Cardiac septum (tissue), 1 donor: ENCODE data around the gene ATG2A.

DNA sequence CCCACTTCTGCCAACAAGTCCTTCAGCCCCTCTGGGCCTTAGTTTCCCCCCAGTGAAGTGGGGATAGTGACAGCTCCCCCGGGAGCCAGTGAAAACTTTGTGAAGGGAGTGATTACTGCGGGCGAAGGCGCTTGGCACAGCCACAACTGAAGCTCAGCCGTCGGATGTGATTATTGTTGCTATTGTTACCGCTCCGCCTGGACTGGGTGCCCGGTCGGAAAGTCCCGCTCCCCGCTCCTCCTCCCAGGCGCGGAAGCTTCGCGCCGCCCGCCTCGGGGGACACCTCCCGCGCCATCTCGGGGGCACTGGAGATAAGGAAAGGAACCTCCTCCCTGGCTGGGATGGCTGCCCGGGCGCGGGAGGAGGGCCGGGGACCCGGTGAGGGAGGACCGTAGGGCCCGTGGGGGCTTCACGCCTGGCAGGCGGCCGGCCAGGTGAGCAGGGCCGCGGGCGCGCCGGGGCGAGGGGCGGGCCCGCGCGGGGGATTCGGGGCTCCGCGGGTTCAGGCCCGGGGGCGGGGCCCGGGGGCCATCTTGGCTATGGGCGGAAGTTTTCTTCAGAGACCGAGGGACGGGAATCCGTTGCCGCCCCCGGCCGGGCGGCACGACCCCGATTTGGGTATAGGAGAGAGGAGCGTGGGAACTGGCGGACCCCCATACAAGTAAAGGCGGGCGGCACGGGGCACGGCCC, 556 bp upstream of the GPR137 start:
- PRO-cap: bidirectional peak, plus-strand start at position 632 of the sequence, minus-strand start at position 469 of the sequence

DNA sequence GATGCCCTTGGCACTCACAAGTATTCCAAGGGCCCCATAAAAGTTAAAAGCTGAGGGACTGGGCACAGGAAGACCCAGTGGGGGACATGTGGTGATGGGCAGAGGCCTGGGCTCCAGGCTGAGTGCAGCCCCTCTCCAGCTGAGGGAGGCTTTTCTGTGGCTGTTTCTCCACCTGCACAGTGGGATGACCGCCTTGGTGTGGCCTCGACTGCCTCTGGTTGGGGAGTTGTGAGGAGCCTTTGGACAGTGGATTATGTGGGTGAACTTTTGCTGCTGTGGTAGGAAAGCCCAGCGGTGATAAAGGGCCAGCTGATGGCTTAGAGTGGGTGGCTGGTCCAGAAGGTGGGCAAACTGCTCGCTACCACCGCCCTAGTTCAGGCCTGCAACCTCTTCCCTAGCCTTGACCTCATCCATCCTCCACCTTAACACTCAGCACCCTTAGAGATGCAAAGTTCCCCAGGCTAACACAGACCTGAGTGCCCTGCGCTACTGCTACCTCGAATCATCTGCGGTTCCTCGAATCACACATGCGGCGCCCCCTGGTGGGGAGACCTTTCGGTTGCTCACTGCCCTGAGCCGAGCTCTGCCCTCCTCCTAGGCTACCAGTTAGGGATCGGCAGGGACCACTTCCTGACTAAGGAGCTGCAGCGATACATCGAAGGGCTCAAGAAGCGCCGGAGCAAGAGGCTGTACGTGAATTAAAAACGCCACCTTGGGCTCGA, 1.2 kb upstream of the ESRRA start:
- PRO-cap: unidirectional peak, plus-strand start at position 605 of the sequence

GRCh38 chr11:64315560-64316408, 1.6 kb downstream of the TRMT112 start:
- PRO-cap: no peak

DNA sequence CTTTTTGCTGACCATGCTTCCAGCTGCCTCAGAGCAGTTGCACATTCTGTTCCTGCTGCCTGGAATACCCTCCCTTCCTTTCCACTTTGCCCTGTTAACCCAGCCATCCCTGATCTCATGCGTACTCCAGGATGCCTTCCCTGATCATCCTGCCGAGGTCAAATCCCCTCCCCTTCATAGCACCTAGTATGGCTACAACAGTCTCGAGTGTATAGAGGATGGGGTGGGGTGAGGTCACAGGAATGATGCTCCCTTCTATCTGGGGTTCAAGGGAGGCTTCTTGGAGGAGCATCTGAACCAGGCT, 570 bp upstream of the CCDC88B start:
- PRO-cap: no peak

- PRO-cap: no peak
Observed at GRCh38 chr11:64352946-64353685, 5.8 kb upstream of the RPS6KA4 start.

- PRO-cap: bidirectional peak, plus-strand start at chr11:64744929, minus-strand start at chr11:64744842; bidirectional peak, plus-strand start at chr11:64745342, minus-strand start at chr11:64744962
Observed at GRCh38 chr11:64744676-64745695, 1.0 kb upstream of the RASGRP2 start.

DNA sequence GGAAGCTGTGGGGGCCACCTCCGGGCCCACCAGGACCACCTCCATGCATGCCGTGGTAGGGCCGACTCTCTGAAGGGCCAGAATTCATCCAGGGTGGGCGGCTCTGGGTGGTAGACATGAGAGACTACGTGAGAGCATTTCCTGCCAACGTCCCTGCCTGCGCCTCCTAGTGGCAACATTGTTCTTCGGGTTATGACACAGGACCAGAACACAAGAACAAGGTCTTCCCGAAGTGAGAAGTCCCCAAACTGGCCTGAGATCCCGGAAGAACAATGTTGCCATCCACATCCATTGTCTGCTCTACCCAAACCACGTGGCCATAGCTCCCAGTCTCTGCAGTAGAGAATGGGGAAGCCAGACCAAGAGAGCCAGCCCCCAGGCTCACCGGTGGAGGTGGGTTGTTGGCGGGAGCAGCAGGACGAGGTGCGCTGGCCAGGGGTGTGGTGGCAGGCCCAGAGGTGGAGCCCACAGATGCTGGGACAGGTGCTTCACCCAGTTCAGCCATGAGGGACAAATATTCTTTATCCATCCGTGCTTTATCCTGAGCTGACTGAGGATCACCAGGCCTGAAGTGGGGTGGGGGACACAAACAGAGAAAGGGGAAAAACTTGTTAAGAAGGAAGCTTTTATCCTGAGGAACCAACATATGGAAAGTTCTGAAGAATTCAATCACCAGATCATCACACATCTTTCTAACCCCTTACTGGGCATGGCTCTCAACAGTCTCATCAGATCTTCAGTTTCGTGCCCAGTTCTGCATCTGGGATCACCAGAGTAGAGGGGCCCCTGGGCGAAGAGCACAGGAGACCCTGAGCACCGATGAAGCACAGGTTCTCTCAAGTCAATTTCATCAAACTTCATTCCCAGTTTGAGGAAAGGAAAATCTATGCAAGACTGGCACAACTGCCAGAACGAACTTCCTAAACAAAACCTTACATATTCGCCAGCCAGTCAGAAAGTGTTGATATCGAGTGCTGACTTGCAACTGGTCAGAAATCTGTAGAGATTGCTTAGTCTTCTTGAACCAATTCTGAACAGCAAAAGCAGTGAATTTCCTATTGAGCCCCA, 8.3 kb upstream of the PYGM start:
- PRO-cap: unidirectional peak, minus-strand start at position 164 of the sequence

DNA sequence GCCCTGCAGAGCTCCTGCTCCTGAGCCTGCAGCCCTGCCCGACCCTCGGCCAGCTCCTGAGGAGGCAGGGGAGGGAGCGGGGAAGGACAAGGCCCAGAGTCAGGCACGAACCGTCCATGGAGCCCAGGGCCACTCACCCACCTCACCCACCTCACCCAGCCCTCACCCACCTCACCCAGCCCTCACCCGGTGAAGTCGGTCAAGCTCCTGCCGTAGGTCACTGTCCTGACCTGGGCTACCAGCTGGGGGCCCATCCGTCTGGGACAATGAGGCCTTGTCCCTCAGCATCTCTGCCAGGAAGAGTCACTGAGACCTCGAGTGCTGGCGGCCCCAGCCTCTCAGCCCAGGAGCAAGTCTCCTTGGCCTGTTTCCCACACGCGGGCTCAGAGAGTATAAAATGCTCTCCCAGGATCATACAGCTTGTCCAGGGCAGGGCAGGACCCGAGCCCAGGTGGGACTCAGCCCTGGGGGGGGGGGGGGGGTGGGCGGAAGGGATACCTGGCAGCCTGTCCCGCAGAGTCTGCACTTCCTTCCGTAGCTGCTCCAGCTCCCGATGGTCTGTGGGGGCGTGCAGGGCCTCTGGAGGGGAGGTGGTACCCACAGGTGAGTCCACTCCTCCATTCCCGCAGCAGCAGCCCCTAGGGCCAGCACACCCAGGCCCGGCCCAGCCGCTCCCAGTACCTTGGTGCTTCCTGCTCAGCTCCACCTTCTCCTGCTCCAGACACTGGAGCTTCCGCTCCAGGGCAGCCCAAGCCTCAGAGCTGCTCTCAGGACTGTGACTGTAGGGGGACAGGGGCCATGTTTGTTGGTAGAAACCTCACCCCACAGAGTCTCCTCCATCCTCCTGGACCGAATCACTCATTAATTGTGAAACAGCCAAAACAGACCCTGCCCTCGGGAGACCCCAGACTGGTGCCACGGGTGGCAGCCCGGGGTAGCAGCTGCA, 7.9 kb downstream of the CDC42BPG start:
- PRO-cap: no peak

DNA sequence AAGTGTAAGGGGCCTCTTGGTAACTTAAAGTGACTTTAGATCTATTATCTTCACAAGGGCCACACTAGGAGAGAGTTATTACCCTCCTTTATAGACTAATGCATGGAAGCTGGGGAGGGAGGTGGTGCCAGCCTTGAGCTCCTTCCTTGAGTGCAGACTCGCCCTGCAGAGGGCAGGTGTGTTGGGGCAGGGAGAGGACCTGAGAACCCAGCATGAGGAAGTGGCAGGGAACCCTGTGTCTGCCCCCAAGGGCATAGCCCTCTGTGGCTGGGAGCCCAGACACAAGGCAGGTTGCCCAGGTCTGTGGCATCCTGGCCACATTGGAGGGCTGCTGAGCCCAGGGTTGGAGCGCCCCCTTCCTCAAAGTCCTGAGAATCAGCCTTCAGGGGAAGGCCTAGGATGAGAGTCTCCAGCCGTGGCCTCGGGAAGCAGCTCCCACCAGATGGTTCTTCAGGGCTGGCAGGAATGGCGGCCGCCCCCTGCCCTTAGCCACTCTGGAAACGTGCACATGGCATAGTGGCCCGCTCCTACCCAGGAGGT, 4.3 kb upstream of the CDC42BPG start:
- PRO-cap: no peak

- PRO-cap: no peak
Observed at GRCh38 chr11:64855374-64855829, 10.9 kb upstream of the CDC42BPG start.

GRCh38 chr11:64858415-64859392, 14.3 kb upstream of the CDC42BPG start:
- PRO-cap: bidirectional peak, plus-strand start at chr11:64858729, minus-strand start at chr11:64858598

- PRO-cap: no peak
Observed at GRCh38 chr11:64894710-64895346, 16.4 kb upstream of the EHD1 start.

DNA sequence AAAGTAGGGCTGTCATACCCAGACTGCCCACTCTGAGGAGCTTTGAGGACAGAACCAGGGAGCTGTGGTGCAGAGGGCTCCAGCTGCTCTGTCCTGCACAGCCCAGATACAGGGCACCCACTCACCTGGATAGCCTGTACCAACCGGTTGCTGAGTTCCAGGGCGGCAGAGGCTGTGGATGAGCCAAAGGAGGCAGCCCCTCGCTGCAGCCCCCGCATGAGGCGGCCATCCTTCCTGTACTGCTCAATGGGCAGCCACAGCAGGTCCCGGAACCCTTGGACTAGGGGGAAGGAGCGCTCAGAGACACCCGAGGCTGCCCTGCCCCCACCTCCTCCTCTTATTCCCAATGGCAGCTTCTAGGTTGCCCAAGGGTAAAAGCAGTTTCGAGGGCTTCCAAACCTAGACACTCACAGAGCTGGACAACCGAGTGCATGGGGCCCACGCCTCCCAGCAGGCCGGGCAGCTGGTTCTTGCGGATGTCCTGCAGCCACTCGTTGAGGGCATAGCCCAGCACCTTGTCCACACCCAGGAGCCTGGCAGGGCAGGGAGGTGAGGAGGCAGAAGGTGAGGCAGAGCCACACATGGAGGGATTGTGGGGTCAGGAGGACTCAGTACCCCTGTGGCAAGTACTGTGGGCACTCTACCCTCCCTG, 18.0 kb upstream of the EHD1 start:
- PRO-cap: no peak

DNA sequence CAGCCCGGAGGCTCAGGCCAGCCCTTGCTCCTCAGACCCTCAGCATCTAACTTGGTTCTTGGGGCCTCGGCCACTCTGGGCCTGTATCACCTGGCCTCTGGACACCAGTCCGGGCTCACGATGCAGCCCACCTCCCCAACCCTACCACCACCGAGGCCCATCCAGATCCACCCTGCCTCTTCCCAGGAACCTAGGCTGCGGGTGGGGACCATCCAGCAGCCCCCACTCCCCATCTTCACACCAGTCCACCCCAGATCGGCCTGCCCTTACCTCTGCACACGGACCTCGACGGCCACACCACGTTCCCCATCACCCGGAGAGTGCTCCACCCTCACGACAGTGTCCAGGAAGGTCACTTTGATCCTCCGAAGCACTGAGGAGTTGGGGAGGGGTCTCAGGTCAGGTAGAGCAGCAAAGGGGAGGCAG, 3.4 kb downstream of the ATG2A start:
- PRO-cap: no peak

DNA sequence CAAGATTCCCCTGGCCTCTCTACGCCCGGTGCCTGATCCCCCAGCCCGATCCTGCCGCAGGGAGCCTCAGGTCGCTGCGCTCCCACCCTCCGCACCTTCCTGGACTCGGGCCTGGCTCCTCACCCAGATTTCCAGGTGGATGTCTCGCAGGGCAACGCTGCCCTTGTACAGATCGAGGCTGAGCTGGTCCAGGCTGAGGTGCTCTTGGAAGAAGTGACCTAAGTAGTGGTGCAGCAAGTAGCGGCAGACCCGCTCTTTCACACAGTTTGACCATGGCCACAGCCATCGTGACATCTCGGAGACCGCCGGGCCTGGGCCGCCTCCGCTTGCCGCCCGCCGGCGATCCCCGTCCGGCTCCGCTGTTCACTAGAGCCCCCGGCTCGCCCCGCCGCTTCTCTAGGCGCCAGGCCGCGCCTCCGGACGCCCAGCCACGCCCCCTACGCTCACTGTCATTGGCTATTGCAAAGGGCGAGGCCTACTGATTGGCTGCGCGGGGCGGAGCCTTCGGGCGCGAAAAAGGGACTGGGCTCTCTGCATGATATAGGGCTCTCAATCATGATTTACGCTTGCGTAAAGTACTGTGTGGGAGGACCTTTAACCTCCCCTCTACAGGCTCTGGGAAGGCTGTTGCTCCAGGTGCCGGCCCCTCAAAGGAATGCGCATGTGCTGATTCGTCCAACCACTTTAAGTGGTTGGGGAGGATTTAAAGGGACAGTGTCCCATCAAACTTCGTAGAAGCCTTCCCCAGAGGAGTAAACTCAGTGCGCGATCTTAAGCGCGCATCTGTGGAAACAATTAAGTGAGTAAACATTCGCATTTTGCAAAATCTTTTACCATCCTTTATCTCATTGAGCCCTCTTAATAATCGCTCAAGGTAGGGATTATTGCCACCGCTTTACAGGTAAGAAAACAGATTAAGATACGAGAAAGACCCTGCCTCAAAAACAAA, at the start of gene ATG2A:
Gene ATG2A (minus strand): TSS at position 368 of the 949 bp plus-strand sequence.
- PRO-cap: bidirectional peak, plus-strand start at position 569 of the sequence, minus-strand start at position 368 of the sequence; bidirectional peak, plus-strand start at position 732 of the sequence, minus-strand start at position 659 of the sequence

DNA sequence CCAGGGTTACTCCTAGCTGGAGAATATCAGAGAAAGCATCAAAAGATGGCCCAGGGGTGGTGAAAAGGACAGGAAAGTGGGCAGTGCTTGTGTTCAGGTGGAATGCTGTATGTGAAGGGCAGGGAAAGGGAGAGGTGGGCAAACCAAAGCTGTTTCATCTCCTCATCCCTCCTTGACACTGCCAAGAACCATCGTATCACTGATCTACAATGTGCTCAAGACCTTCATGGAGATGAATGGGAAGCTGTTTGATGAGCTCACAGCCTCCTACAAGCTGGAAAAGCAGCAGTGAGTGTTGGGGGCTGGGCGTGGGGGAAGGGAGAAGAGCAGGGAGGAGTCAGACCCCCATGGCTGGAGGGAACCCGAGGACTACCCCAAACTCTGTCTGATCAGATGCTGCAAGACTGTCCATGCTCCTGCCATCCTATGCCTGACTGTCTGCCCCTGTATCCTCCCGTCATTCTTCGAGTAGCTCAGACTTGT, 2.7 kb downstream of the GPHA2 start:
- PRO-cap: no peak

GRCh38 chr11:65041807-65042091, 739 bp downstream of the SAC3D1 start:
- PRO-cap: no peak

GRCh38 chr11:65077388-65077898, 6.4 kb downstream of the CDCA5 start:
- PRO-cap: no peak

- PRO-cap: no peak
Observed at GRCh38 chr11:65108460-65109233, 3.0 kb upstream of the TM7SF2 start.

DNA sequence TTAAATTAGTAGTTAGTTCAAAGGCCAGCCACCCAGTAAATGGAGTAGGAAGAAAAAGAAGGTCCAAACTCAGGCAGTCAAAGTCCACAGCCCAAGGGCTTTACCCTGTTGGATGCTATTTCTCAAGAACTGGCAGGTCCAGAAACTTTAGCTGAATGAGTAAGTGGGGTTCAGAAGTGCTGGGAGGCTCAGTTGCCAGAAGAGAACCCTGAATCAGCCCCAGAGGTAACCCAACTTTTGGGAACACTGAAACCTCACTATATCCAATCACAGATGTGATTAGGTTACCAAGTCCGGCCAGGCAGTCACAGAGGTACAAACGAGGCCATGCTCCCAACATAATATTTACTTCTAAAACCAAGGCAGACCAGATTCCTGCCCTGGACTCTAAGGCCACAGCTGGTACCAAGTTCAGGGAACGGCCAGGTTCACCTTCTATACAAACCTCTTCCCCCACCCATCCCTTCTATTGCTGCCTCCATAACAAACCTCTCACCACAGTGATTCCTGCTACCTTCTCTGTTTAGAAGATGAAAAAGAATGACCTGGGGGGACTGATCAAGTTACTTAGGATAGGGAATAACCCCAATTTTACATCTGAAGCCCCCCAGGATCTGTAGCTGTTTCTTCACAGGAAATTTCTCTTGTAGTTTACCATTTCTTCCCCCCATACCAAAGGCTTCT, 1.9 kb downstream of the FAU start:
- PRO-cap: no peak